Endothelial cell of umbilical vein (primary cell): ENCODE data around the gene PABPC1L.

GRCh38 chr20:44427464-44428167 lies 48.1 kb upstream of the TTPAL start:
- PRO-cap: no peak
CAGE:
- cytosol, long polyA minus RNA: no peak
- cytosol, long polyA plus RNA: no peak
- long polyA plus RNA: no peak
- nucleus, long polyA minus RNA: no peak
- nucleus, long polyA plus RNA: no peak

- PRO-cap: no peak
CAGE:
- cytosol, long polyA minus RNA: no peak
- cytosol, long polyA plus RNA: no peak
- long polyA plus RNA: no peak
- nucleus, long polyA minus RNA: no peak
- nucleus, long polyA plus RNA: no peak
Observed at GRCh38 chr20:44435466-44436245, 40.0 kb upstream of the TTPAL start.

DNA sequence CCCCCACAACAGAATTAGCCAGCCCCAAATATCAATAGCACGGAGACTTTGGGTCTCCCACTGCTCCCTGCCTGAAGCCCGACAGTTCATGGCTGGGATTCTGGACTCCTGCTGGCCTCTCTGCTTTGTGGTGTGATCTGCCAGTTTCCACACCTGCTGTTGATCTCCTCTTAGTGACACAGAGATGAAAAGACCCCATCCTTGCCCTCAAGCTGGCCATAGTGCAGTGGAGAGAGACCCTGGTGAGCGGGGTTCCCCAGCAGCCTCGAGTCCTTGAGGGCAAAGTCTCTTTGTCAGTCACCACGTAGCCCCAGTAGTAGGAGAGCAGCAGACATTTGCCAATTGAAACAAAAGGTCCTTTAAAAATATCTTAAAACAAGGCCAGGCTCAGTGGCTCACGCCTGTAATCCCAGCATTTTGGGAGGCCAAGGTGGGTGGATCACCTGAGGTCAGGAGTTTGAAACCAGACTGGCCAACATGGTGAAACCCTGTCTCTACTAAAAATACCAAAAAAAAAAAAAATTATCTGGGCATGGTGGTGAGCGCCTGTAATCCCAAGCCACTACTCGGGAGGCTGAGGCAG lies 24.5 kb upstream of the TTPAL start:
- PRO-cap: no peak
CAGE:
- cytosol, long polyA minus RNA: no peak
- cytosol, long polyA plus RNA: no peak
- long polyA plus RNA: no peak
- nucleus, long polyA minus RNA: no peak
- nucleus, long polyA plus RNA: no peak

DNA sequence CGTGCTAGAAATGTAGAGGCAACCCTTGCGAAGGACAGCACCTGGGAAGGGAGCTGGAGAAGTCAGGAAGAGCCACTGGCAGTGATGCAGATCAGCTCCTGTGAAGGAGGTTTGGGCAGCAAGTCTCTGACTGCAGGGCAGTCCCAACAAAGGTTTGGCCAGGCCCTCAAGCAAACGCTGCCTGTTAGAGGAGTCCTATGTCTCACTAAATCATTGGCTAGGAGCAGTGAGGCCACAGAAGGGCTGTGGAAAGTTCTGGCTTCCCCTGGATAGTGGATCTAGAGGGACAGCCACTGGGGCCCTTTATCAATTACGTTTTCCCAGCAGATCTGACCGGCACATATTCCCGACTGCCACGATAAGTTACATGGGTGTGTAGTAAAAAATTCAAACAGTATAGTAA lies 2.5 kb downstream of the TTPAL start:
- PRO-cap: no peak
CAGE:
- cytosol, long polyA minus RNA: no peak
- cytosol, long polyA plus RNA: no peak
- long polyA plus RNA: no peak
- nucleus, long polyA minus RNA: no peak
- nucleus, long polyA plus RNA: no peak

DNA sequence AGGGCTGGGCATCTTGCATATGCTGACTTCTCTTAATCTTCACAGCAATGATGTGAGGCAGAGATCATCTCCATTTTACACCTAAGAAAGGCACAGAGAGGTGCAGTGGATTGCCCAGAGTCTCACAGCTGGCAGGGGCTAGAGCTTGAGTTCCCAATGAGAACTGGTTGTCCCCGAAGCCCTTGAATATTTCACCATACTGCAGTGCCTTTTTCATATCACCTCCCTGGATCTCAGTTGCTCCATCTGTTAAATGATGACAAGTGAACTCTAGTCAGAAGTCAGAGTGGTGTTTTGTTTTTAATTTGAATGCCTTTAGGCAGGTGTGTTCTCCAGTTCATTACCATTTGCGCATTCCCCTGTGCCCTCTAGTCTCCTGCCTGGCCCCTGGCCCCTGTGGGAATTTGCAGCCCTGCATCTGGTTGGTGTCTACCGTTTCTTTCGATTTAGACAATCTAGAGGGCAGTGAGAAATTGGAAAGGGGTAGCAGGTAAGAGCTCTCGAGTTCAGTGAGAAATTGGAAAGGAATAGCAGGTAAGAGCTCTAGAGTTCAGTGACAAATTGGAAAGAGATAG lies 3.1 kb downstream of the PKIG start:
- PRO-cap: no peak
CAGE:
- cytosol, long polyA minus RNA: no peak
- cytosol, long polyA plus RNA: no peak
- long polyA plus RNA: no peak
- nucleus, long polyA minus RNA: no peak
- nucleus, long polyA plus RNA: no peak

DNA sequence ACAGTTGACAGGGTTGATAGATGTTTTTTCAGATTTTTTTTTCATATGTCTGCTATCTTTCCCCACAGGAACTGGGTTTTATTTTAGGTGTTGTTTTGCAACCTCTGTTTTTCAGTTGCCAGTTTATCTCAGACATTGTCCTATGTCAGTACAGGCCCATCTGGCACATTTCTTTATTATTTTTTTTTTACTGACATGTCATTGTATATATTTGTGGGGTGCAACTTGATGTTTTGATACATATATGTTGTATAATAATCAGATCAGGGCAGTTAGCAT lies 28.3 kb downstream of the PKIG start:
- PRO-cap: no peak
CAGE:
- cytosol, long polyA minus RNA: no peak
- cytosol, long polyA plus RNA: no peak
- long polyA plus RNA: no peak
- nucleus, long polyA minus RNA: no peak
- nucleus, long polyA plus RNA: no peak

DNA sequence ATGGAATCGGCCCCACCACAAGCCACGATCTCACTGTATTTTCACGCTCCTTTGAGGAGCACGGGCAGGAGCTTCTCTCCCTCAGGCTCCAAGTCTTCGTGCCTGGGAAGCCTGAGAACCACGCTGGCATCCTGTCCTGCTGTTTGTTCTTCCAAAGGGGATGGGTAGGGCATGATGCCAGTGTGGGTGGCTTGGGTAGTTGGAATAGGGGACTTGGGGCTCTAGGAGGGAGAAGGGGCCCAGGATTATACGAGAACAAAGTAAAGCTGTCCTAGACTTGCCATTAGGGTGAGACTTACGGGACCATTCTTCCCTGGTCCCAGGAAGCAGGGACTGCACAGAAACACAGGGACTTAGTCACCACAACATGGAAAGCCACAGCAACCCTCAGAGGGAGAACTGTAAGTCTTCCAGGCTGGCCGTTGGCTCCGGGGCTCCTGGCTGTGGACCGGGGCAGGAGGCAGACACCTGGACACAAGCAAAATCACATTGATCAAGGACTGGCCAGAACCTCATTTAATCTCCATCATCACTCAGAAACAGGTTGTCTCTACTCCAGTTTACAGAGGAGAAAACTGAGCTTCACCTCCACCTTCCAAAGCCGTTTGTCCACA lies 1.3 kb downstream of the CCN5 start:
- PRO-cap: no peak
CAGE:
- cytosol, long polyA minus RNA: no peak
- cytosol, long polyA plus RNA: no peak
- long polyA plus RNA: no peak
- nucleus, long polyA minus RNA: no peak
- nucleus, long polyA plus RNA: no peak

- PRO-cap: no peak
CAGE:
- cytosol, long polyA minus RNA: no peak
- cytosol, long polyA plus RNA: no peak
- long polyA plus RNA: no peak
- nucleus, long polyA minus RNA: no peak
- nucleus, long polyA plus RNA: no peak
Observed at GRCh38 chr20:44720567-44721126, 5.5 kb downstream of the CCN5 start.

DNA sequence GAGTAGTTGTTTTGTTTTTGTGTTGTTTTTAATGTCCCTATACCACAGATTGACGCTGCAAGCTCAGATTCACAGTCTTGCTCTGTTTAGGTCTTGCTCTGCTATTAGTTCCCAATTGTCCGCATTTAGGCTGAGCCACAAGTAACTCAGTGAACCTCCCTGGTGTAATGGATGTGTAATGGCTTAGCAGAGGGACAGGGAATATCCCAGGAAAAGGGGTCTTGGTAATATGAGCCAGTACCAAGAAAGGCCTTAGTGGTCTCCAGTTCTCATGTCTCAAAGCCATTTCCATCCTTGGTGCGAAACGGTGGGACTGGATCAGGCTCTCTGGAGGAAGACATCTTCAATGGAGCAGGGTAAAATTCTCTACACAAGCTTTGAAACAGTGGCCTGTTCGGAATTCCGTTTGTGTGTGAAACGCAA lies 610 bp upstream of the PABPC1L start:
- PRO-cap: no peak
CAGE:
- cytosol, long polyA minus RNA: no peak
- cytosol, long polyA plus RNA: no peak
- long polyA plus RNA: no peak
- nucleus, long polyA minus RNA: no peak
- nucleus, long polyA plus RNA: no peak

- PRO-cap: unidirectional peak, plus-strand start at chr20:44910339
CAGE:
- cytosol, long polyA minus RNA: no peak
- cytosol, long polyA plus RNA: no peak
- long polyA plus RNA: no peak
- nucleus, long polyA minus RNA: start-site peak on the plus strand at chr20:44910051-44910065, 74 reads
- nucleus, long polyA plus RNA: start-site peak on the plus strand at chr20:44910032-44910096, 125 and 197 reads in 2 replicates
Observed at GRCh38 chr20:44909662-44910536, at the start of gene PABPC1L. TSS of gene PABPC1L (plus strand) at chr20:44910060.

GRCh38 chr20:45026083-45026641 lies 59.9 kb downstream of the STK4 start:
- PRO-cap: no peak
CAGE:
- cytosol, long polyA minus RNA: no peak
- cytosol, long polyA plus RNA: no peak
- long polyA plus RNA: no peak
- nucleus, long polyA minus RNA: no peak
- nucleus, long polyA plus RNA: no peak

DNA sequence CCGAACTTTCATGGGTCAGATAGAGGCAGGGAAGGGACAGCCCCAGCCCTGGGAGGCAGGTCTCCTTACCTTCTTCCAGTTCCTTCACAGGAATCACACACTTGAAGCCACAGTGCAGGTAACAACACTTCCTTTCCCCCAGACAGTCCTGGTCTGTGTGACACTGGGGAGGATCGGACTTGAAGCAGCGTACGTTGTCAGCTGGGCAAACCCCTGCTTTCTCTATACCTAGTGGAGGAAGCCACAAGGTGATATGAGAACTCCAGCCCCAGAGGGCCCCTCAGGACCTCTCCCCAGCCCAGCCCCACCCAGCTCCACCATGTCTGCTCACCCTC lies 260 bp downstream of the WFDC12 start:
- PRO-cap: no peak
CAGE:
- cytosol, long polyA minus RNA: no peak
- cytosol, long polyA plus RNA: no peak
- long polyA plus RNA: no peak
- nucleus, long polyA minus RNA: no peak
- nucleus, long polyA plus RNA: no peak

GRCh38 chr20:45324340-45325017 lies 16.4 kb upstream of the MATN4 start:
- PRO-cap: no peak
CAGE:
- cytosol, long polyA minus RNA: no peak
- cytosol, long polyA plus RNA: no peak
- long polyA plus RNA: no peak
- nucleus, long polyA minus RNA: no peak
- nucleus, long polyA plus RNA: no peak

GRCh38 chr20:45337390-45338214 lies 10.6 kb downstream of the SDC4 start:
- PRO-cap: no peak
CAGE:
- cytosol, long polyA minus RNA: no peak
- cytosol, long polyA plus RNA: no peak
- long polyA plus RNA: no peak
- nucleus, long polyA minus RNA: no peak
- nucleus, long polyA plus RNA: no peak

DNA sequence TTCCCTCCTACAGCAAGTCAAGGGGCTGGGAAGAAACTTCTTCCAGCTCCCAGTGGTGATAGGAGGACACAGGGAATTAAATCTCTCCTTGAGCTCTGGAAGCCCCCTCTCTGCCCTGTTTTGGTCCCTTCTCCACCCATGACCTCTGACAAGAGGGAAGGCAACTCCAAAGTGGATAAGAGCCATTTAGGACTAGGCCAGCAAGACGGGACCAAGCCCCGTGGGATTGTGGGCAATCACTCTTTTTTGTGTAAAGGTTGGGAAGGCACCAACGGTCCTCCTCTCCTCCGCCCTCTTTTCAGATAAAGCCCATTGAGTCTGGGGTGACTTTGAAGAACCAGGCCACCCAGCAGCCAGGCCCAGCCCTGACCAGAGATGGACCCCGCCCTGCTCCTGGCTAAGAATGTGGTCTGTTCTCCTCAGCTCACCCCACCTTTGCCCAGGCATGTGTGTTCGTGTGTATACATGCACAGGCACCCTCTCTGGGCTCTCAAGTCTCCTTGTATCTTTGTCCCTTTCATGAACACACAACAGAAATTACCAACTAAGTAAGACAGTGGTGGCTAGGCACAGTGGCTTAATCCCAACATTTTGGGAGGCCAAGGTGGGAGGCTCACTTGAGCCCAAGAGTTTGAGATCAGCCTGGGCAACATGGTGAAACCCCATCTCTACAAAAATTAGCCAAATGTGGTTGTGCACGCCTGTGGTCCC lies 9.2 kb downstream of the SDC4 start:
- PRO-cap: no peak
CAGE:
- cytosol, long polyA minus RNA: no peak
- cytosol, long polyA plus RNA: no peak
- long polyA plus RNA: no peak
- nucleus, long polyA minus RNA: no peak
- nucleus, long polyA plus RNA: no peak

DNA sequence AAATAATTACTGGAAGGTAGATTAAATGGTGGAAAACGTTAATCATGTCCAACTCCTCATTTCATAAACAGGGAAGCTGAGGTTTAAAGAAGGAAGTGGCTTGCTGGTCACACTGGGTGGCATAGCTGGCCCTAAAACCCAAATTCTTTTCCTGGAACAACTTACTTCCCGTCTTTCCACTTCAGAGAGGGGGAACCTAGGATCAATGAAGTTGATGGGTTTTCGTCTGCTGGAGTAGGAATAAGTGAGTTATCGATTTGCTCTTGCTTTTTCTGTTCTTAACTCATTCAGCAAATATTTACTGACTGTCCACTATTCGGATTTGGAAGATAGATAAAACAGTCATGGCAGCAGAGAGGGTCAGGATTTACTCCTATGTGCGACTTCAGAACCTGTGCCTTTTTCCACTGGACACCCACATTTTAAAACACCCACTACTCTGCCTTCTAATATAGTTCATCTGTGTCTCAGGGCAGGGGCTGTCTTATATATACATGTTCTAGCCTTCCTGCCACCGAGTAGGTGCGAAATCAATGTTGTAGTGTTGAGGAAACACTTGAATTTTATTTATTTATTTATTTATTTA lies 1.1 kb upstream of the SYS1 start:
- PRO-cap: no peak
CAGE:
- cytosol, long polyA minus RNA: no peak
- cytosol, long polyA plus RNA: no peak
- long polyA plus RNA: no peak
- nucleus, long polyA minus RNA: no peak
- nucleus, long polyA plus RNA: no peak

- PRO-cap: no peak
CAGE:
- cytosol, long polyA minus RNA: no peak
- cytosol, long polyA plus RNA: no peak
- long polyA plus RNA: no peak
- nucleus, long polyA minus RNA: no peak
- nucleus, long polyA plus RNA: no peak
Observed at GRCh38 chr20:45409575-45410011, 1.5 kb downstream of the DBNDD2 start.

DNA sequence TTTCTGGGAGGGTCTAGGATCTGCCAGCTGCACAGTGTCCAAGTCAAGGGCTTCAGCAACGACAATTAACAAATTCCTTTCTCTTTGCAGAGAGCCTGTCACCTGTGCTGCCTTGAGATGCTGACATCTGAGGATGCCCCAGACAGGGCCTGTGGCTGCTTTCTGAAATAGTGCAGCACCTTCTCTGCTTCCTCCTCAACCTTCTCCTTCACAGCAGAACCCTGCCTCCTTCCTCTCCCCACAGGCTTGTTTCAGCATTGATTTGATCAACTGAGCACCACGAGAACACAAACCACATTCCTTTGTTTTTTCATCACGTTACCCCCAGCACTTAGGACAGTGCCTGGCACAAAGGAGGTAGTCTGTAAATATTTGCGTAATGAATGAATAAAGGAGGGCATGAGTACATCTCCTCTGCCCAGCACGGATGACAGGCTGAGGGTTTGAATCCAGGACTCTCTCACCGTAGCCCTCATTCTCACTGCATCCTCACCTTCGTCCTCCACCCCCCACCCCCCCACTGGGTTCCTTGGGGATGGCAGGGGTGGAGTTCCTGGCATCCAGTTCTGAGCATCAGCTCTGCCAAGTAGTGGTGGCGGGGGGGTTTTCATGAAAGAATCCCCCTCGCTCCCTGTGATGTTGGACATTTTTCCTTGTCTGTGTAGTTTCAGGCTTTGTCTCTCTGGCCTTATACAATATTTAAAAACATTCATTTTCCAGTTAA lies 21.2 kb upstream of the WFDC2 start:
- PRO-cap: no peak
CAGE:
- cytosol, long polyA minus RNA: no peak
- cytosol, long polyA plus RNA: no peak
- long polyA plus RNA: no peak
- nucleus, long polyA minus RNA: no peak
- nucleus, long polyA plus RNA: no peak

GRCh38 chr20:45467516-45467870 lies 2.1 kb upstream of the WFDC2 start:
- PRO-cap: no peak
CAGE:
- cytosol, long polyA minus RNA: no peak
- cytosol, long polyA plus RNA: no peak
- long polyA plus RNA: no peak
- nucleus, long polyA minus RNA: no peak
- nucleus, long polyA plus RNA: no peak

DNA sequence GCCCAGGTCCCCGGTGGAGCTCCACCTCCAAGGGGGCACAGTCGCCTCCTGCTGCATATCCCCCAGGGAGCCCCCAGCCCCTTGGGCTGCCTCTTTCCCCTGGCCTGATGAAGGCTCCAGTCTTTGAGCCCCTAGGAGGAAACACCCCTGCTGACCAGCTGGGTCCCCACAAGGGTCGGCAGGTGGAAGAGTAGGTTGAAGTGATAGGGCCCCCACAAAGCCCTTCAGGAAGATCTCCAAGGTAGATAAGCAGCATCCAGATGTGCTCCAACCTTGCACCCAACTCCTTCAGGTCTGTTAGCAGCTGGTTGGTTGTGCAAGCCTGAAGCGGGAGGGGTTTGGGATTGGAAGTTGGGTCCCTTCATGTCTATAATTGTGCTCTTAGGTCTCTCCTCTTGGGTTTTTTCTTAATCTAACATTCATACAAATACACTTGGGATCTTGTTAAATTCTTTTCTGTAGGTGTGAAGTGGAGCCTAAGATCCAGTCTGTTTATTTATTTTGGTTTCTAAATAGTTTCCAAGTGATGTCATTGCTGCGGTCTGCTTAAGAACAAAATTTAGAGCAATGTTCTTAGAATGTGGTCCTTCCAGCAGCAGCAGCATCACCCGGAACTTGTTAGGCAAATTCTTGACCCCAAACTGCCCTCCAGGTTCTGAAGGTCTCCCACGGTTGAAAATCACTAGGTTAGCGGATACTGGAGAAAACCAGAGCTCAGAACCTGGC lies 5.1 kb downstream of the UBE2C start:
- PRO-cap: no peak
CAGE:
- cytosol, long polyA minus RNA: no peak
- cytosol, long polyA plus RNA: no peak
- long polyA plus RNA: no peak
- nucleus, long polyA minus RNA: no peak
- nucleus, long polyA plus RNA: no peak